Vermiform appendix (tissue), 1 donor: ENCODE measurements around a stretch of chr2.

DNA sequence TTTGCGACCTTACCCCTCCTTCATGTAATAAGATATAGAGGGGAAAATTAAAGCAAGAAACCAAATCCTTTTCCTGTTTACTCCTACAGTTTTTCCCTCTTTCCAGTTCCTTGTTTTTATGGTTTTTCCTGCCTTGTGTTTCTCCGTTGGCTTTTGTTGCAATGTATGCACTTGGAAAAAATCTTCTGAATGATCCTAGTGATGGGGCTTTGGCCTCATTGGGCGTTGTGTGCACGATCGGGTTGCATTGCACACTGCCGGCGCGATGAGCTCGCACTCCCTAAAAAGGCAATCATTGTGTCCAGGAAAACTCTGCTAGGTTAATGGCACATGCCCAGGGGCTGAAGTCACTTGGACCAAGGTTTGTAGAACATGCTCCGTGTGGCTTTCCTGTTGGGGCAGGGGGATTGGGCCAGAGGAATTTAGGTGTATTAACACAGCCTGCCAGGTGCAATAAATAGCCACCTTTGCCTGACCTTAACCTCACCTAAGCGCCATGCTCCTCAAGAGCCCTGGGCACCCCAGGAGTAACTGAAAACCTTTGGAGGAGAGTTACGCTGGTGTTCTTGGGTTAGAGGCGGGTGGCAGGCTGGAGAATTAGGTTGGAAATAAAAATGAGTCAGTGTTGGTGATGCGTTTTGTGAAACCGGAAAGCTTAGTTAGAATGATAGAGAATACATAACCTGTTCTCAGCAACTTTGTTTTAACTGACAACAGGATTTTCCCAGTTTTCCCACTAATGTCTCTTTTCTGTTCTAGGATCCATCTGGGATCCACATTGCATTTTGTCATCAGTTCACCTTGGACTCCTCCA lies 16.8 kb downstream of the LRRFIP1 start:
- PRO-cap, result no peak

DNA sequence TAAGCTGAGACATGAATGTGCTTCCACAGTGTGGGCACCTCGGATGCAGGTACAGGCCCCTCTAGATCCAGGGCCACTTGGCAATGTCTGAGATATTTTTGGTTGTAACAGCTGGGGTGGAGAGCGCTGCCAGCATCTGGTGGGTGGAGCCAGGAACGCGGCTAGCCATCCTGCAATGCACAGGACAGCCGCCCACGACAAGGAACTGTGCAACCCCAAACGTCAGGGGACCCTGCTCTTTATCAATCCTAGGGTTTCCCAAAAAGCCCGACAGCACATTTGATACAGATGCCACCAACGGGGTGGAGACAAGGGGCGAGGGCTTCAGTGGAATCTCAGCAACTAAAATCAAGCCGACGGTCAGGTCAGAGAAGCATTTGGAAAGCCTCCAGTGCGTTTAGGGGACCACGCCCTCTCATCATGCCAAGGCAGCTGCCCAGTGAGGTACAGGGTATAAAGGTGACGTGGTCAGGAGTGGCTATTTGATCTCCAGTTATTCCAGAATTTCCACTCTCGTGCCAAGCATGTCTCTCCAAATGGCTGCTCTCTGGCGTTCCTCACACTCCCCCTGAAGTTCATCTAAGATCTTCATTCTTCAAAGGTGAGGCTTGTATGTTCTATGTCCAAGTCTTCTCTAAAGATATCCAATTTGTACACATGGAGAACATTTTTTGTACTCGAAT lies 55.6 kb downstream of the LRRFIP1 start:
- PRO-cap, result no peak

DNA sequence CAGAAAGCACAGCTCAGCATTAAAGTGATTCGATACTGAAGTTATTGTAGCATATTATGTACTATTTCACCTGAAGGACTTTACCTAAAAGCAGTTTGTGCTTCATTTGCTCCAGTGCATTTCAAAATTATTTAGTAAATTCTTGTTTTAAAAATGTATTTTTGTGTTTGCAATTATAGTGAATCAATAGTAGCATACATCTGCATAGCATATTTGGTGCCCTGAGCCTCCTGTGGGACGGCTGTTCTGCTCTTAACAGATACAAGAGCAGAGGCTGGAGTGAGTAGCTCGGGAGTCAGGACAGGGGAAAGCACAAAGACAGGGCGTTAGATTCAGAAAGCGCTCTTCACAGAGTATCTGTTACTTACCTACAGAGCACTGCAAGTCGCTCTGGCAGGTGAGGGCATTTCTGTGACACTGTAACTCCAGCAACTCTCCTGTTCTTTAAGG lies 74.3 kb upstream of the RBM44 start:
- PRO-cap, result no peak

GRCh38 chr2:237732085-237732597 lies 66.4 kb upstream of the RBM44 start:
- PRO-cap, result no peak

DNA sequence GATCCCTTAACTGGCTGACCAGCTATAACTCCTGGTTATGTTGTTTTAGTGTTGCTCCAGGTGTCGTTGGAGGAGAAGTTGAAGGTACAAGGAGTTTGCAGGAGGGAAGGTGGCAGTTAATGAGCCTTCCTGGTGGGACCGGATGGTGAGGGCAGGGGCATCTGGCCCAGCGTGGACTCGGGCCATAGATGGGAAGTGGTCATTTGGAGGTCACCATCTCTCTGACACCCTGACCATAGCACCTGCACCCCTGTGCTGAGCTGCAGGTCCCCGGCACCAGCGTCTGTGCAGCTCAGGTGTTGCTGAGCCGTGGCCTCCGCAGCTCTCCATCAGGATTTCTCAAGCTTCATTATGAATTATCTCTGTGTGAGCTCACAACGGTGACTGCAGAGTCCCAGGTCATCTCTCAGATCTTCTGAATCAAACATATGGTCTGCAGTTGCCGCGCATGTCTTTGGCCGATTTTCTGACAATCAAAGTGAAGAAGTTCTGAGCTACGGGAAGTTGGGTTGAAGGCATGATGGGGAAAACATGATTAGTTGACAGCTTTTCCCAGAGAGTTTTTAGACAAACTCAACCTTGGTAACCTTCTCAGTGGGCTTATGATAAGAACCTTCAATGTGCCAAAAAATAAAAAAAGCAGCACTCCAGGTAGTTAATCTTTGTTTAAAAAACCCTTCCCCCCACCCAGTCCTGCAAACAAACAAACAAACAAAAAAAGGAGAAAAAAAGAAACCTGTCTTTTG lies 51.2 kb upstream of the RBM44 start:
- PRO-cap, result no peak

DNA sequence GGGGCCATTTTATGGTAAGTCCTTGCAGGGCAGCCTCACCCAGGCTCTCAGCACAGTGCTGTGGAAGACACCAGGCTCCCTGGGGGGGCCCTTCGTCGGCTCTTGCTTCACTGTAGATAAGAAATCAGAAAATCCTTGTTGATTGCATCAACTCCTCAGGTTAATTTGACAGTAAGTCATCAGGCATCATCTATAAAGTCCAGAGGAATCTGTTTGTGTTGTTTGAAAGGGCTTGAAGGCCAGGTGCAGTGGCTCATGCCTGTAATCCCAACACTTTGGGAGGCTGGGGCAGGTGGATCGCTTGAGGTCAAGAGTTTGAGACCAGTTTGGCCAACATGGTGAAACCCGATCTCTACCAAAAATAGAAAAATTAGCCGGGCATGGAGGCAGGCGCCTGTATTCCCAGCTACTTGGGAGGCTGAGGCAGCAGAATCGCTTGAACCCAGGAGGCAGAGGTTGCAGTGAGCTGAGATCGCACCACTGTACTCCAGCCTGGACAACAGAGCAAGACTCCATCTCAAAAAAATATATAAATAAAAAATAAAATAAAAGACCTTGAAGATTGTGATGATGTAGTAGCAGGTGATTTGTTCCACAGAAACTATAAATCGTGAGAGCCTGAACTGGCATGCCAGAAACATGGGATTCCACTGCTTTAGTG lies 43.0 kb upstream of the RBM44 start:
- PRO-cap, result no peak

GRCh38 chr2:237763834-237764333 lies 34.7 kb upstream of the RBM44 start:
- PRO-cap, result no peak

DNA sequence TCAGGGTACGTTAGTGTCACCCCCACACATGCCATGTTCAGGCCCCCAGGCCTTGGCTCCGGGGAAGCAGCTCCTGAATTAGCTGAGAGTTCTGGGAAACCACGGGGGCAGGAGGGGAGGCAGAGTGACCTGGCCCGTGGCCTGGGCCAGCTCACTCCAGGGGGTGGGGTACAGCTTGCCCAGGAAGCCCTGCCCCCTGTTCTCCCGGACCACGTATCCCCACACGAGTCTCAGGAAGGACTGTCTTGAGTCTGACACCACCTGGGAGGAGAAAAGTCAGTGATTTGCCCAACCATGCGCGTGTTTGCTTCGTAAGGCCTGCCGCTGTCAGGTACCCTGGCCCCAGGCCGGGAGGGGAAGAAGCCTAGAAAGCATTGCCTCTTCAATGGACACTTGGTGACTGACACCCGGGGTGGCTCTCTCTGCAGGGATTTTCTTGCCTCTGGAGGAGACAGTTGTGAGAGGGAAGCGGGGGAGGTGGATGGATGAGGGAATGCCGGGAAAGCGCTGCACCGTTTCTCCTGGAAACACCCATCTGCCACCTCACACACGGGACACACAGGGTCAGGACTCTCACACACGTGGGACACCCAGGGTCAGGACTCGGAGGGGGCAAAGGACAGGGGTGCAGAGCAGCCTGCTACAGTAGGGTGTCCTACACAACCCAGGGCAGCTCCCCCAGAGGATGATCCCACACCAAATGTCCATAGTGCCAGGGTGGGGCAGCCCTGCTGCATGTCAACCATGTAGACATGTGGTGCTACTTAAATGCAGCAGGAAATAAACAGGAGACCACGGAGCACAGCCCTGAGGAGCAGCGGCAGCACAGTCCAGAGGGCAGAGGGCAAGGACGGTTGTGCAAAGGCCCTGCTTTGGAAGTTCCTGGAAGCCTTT lies 4.8 kb downstream of the RAMP1 start:
- PRO-cap, result no peak

DNA sequence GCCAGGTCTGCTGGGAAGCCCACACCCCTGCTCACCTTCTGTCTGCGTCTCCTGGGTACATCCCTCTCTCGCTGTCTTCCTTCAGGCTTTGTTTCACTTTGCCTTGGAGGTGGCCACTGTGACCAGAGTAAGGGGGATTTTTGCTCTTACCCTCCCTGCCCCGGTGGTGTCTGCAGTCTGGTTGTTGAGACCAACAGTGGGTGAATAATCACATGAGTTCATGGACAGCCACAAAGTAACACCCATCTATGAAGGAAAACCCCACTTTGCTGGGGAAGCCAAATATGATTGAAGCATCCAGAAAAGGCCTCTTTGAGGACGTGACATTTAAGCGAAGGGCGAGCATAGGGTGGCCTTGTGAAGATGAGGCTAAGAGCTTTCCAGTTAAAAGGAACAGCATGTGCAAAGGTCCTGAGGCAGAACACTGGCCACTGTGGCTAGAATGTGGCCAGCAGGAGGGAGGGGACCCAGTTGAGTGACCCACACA lies 41.8 kb downstream of the RAMP1 start:
- PRO-cap, result no peak

- PRO-cap, result bidirectional peak, plus-strand start at chr2:238061043, minus-strand start at chr2:238060769
Measured at GRCh38 chr2:238059915-238060930, 578 bp upstream of the SCLY start.

DNA sequence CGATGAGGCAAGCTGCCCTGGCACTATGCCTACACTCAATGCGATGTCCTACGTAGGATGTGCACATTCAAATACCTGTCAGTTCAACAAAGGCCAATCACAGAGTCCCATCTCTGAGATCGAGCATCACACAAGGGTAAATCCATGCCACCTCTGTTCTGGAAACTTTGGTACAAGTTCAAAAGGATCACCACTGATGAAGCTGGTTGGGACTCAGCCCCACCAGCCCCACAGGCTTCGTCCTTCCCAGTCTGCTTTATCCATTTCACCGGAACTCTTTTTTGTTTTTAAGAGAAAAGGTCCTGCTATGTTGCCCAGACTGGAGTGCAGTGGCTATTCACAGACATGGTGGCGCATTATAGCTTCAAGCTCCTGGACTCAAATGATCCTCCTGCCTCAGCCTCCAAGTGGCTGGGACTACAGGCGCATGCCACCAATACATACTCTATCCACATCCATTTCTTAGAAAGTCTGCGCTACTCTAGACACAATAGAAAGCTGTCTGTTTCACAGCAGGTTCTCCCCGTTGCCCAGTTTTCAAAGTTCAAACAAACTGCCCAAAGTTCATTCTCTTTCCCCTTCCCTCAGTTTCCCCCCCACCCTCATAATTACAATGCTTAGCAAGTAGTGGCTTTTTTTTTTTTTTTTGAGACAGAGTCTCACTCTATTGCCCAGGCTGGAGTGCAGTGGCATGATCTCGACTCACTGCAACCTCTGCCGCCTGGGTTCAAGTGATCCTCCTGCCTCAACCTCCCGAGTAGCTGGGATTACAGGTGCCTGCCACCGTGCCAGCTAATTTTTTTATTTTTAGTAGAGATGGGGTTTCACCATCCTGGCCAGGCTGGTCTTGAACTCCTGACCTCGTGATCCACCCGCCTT lies 17.0 kb downstream of the ERFE start:
- PRO-cap, result no peak

DNA sequence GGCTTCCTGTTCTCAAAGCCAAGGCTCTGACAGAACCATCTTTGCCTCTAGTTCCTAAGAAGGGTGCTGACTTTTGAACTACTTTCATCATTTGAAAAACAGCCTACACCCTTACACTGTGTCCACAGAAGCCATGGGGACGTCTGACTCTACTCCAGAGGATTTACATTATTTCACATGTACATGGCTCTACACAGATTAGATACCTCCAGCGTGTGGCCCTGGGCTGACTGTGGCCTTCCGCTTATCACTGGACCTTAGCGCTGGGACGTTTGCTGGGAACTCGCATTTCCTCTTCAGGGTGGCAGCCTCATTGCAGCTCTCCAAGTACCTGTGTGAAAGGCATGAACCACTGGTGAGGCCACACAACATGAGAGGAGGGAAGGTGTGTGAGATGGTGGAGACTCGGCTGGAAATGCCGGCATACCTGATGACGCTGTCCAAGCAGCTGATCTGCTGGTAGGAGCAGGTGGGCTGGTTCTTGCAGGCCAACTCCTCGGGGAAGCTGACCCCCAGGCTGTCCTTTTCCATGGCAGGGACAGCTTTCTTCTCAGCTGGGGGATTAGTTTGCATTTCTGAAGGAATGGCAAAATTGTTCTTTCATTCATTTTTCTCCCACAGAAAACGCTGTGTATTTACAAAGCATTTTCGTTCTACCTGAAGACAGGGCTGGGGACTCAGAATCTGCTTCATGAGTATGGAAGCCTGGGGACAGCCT lies 18.4 kb upstream of the HES6 start:
- PRO-cap, result no peak

GRCh38 chr2:238284492-238285033 lies 3.8 kb downstream of the PER2 start:
- PRO-cap, result no peak

GRCh38 chr2:238290994-238291193 lies 2.5 kb upstream of the PER2 start:
- PRO-cap, result unidirectional peak, minus-strand start at chr2:238291109

- PRO-cap, result no peak
Measured at GRCh38 chr2:238325600-238326154, 5.4 kb downstream of the TRAF3IP1 start.

DNA sequence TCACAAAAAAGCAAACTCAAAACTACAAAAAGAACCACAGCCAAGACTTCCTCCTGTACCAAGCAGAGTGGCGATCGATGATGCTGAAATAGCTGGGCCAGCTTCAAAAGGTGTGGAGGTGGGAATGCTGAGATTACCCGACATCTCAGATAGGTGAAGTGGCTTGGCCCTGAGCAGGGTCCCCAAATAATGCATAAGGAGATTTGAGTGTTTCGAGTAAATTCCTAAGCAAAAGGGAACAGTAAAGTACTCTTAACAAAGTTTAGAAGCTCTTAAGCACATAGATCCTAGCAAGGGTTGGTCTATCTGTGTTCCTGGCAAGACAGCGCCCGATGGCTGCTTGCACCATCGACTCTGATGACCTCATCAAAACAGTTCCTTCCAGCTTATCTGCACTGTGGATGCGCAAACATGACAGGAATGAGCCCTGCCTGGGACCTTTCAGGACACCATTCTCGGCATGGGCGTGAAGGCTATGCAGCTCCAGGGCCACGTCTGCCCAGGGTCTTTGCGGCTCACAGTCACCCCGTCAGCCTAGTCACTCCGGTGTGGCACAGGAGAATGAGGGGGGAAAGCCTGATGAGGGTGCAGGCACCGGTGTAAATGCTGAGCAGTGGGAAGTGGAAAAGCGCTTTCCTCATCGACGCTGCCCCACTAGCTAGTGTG lies 147.9 kb upstream of the TWIST2 start:
- PRO-cap, result no peak

DNA sequence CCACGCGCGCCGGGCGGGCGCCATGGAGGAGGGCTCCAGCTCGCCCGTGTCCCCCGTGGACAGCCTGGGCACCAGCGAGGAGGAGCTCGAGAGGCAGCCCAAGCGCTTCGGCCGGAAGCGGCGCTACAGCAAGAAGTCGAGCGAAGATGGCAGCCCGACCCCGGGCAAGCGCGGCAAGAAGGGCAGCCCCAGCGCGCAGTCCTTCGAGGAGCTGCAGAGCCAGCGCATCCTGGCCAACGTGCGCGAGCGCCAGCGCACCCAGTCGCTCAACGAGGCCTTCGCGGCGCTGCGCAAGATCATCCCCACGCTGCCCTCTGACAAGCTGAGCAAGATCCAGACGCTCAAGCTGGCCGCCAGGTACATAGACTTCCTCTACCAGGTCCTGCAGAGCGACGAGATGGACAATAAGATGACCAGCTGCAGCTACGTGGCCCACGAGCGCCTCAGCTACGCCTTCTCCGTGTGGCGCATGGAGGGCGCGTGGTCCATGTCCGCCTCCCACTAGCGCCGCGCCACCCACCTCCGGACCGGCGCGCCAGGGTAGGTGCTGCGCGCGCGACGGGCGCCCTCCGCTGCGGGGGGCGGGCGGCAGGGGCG lies 407 bp downstream of the TWIST2 start:
- PRO-cap, result no peak

GRCh38 chr2:238908679-238909055 lies 60.8 kb downstream of the TWIST2 start:
- PRO-cap, result no peak

- PRO-cap, result no peak
Measured at GRCh38 chr2:238967994-238968359, 120.1 kb downstream of the TWIST2 start.

GRCh38 chr2:239098298-239098709 lies 250.4 kb downstream of the TWIST2 start:
- PRO-cap, result no peak